Zone of skin (tissue), 1 donor: ENCODE results near the gene KCNK10.

DNA sequence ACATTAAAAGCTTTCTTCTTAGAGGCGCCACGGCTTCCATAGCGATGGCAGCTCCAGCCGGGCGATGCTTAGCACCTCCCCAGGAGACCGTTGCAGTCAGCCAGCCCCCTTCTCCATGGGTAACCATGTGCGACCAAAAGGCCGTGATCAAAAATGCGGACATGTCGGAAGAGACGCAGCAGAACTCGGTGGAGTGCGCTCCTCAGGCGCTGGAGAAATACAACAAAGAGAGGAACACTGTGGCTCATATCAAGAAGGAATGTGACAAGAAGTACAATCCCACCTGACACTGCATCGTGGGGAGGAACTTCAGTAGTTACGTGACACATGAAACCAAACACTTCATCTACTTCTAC is 12.7 kb upstream of the STON2 start:
- RRBS = no CpG with 5 or more reads among the region's 16 CpGs

- RRBS = no CpG with 5 or more reads among the region's 2 CpGs
Observed at GRCh38 chr14:81601183-81601382, 67.4 kb upstream of the SEL1L start.

GRCh38 chr14:83988301-83988634 is 1541.7 kb upstream of the FLRT2 start:
- RRBS = no CpG with 5 or more reads among the region's 3 CpGs

DNA sequence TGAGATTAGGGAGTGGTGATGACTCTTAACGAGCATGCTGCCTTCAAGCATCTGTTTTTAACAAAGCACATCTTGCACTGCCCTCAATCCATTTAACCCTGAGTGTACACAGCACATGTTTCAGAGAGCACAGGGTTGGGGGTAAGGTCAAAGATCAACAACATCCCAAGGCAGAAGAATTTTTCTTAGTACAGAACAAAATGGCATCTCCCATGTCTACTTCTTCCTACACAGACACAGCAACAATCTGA is 1431.0 kb upstream of the FLRT2 start:
- RRBS = no CpG with 5 or more reads among the region's 1 CpG

- RRBS = 4% methylated on average over 2 of the region's 47 CpGs
Observed at GRCh38 chr14:85530789-85531758, 1.1 kb downstream of the FLRT2 start.

GRCh38 chr14:87531734-87532230 is 461.2 kb downstream of the GALC start:
- RRBS = no CpG with 5 or more reads among the region's 3 CpGs

DNA sequence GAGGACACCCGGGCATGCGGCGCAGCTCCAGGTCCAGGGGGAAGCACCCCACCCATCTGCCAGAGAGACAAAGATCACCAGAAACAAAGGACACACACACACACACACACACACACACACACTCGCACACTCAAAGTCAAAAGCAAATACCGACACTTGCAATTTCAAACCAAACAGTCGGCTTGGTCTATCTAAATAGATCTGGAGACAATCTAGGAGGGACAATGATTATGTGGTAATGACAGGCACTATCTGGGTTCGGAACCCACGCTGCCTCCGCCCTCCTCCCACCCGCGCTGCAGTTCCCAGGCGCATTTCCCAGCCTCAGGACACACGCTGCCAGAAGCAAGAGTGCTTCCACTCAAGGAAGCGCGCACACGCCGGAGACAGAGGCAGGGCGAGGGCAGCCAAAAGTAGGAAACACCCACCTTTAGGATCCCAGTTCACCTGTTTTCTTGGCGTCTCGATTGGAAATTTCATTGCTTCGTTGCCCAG is 703 bp downstream of the KCNK10 start:
- RRBS = no CpG with 5 or more reads among the region's 21 CpGs

GRCh38 chr14:88323161-88323329 is at the start of gene KCNK10:
TSS of gene KCNK10 (minus strand) at chr14:88323269.
- RRBS = 2% methylated on average over 13 of the region's 21 CpGs

DNA sequence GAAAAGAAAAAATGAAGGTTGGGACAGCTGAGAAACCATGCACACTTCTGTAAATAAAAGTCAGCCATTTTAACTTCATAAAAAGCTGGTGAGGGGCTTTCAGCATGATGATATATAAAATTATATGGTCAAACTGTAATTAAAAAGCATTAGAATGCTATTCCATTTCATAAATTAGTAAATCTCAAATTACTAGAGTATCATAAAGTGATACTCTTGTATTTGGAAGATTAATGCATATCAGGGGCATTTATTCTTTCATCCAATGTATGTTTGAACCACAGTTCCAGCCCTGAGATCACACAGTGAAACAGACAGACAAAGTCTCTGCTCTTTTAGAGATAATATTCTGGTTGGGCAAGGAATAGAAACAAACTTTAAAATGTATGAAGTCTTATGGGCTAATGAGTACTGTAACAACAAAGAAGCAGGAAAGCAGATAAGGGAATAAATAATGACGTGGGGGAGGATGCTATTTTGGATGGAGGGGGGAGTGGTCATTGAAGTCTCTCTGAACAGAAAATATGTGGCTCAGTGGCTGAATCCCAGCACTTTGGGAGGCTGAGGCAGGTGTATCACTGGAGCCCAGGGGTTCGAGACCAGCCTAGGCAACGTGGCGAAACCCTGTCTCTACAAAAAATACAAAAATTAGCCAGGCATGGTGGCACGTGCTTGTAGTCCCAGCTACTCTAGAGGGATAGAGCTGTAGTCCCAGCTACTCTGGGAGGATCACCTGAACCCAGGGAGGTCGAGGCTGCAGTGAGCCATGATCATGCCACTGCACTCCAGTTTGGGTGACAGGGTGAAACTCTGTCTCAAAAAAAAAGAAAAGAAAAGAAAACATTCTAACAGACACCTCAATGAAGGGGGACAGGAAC is 21.3 kb downstream of the TTC8 start:
- RRBS = no CpG with 5 or more reads among the region's 6 CpGs

GRCh38 chr14:89011689-89012768 is 187.6 kb downstream of the TTC8 start:
- RRBS = no CpG with 5 or more reads among the region's 14 CpGs

- RRBS = no CpG with 5 or more reads among the region's 17 CpGs
Observed at GRCh38 chr14:89041111-89041799, 216.8 kb downstream of the TTC8 start.

DNA sequence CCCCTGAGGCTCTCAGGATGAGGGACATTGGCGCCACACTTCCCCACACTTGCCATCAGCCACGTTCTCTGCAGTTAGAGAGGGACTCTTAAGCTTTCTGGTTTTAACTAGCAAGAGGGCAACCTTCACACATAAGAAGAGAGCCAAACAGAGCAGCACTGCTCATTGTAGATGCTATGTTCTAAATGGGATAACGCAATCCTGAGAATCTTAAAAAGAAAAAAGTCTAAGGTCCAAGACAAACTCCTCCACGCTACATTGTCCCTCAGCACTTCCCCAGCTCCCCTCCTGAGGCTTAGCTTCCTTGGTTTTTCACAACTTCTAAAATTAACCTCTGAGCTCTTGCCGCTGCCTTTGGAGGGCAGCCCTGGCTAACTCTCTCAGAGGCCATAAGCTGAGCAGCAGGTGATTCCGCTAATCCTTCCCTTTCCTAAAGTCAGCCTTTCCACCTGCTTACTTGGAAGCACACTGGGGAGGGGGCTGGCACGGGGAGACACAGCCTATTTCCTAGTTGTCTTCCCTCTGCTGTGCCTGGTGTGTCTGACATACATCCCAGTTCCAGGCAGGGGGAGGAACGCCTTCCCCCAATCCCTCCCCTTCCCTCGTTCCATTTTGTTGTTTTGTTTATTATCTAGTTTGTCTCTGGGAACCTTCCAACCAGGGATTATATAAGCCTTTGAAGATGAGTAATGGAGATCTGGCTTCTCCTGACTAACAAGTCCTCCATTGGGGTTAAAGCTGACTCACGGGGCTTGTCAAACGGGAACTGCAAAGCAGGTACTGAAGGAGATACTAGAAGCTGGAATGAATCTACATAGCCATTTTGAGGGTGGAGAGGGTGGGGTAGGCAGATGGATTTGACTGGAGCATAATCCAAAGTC is 231.1 kb downstream of the FOXN3 start:
- RRBS = no CpG with 5 or more reads among the region's 11 CpGs

DNA sequence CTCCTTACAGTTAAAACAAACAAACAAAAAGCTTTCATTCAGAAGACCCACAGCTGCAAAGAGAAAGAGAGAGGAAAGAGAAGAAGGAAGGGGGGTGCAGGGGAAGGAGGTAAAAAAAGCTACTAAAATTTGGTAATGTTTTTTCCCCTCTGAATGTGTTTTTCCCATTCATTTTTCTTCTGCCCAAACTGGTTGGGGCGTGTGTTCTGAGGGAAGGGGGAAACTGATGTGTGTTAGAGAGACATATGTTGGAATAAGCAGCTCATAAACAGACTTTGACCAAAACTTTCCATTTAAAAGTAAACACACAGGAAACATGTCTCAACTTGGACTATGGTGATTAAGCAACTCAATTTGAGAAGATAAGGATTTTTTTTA is 77.0 kb downstream of the FOXN3 start:
- RRBS = no CpG with 5 or more reads among the region's 1 CpG

GRCh38 chr14:89418450-89419027 is 1.5 kb upstream of the FOXN3 start:
- RRBS = no CpG with 5 or more reads among the region's 10 CpGs

DNA sequence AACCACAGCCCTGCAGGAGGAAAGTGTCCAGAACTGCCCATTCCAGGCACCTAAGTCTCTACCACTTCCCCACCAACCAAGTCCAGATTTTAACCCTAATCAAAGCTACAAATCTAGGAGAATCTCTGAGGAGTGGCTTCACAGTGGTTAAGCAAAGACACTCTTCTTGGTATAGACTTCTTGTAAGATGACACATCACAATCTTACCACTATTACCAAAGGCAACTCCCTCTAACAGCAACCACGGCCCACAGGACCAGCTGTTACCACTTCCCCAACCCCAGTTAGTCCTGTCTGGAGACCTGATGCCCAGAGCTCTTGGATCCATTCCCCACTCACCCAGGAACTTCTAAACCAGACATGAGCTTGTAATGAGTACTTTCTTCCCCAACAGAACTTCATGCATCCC is 87.5 kb upstream of the FOXN3 start:
- RRBS = no CpG with 5 or more reads among the region's 1 CpG

DNA sequence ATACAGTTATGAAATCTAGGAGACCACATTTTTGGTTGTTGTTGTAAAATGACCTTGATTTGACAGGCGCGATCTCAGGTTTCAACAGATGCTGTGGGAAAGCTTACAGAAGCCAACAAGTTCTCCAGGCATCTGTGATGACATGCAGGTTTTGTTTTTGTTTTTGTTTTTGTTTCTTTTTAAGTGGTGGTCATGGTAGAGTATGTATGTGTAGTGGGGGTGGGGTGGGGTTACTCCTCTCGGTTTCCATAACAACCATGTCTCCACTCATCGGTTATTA is 199.8 kb upstream of the FOXN3 start:
- RRBS = no CpG with 5 or more reads among the region's 4 CpGs

GRCh38 chr14:89629057-89629323 is 212.0 kb upstream of the FOXN3 start:
- RRBS = no CpG with 5 or more reads among the region's 3 CpGs

DNA sequence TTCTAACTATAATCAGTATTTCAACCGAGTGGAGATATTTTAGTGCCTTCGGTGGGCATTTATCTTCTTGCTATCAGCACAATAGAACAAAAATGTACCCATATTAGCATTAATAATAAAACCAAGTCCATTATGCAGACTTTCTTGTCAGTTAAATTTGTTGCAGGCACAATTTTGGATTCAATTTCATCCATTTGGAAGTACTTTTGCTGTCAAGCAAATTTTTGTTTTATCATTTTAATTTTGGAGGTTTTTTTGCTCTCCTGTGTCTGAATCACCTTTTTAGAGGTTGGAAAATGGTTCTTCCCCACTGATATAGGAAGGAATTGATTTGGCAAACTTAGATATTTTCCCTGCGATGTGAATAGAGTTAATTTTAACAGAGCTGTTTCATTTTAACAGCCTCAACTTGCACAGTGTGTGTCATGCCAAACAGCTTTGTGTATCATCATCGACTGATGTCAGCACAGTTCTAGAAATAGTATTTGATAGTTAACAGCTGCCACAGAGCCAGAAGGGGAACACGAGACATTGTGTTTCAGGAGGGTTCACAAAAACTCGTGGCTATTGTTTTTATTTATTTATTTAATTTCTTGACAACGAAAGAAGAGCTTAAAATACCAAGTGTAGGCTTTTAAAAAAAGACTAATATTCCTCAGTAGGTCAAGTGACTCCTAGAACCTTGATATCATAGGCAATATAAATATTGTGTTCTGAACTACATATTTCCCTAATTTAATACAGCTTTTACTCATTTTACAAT is 243.1 kb upstream of the FOXN3 start:
- RRBS = no CpG with 5 or more reads among the region's 7 CpGs